Heart (tissue), 3 donors: ENCODE results near the gene RELB.

- RAMPAGE, long total RNA, 2 experiments, result no peak in any of the 2 experiments
Measured at GRCh38 chr19:44761053-44761451, 12.5 kb downstream of the BCL3 start.

- RAMPAGE, long total RNA, 2 experiments, result no peak in any of the 2 experiments
Measured at GRCh38 chr19:44844391-44845311, 1.4 kb upstream of the NECTIN2 start.

DNA sequence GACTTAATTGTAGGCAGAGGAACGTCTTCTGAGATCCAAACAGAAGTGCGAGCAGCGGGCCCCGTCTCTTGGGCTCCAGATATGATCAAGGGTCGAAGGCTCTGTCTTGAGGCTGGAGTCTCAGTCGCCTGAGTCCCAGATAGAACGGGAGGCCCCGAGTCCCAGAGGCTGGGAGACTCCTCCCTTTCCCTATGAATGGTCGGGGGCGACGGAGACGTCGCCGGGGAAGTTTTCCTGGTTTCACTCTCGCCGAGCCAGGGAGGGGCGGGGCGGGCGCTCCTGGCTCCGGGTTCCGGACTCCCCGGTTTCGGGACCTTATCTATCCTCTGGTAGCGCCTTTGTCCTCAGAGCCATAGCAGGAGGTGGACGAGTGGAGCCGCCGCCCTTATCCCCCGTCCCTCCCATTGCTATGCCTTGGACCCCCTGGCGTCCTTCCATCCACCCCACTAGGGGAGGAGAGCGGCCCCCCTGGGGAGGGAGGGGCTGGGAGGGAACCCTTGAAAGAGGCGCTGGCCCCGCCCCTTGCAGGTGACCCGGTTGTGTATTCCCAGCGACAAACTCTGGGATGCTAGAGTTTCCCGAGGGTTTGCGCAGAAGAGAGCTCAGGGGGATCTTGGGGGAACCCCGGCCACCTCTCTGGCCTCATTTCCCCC, 1.5 kb downstream of the NECTIN2 start:
- RAMPAGE, long total RNA, 2 experiments, result no peak in any of the 2 experiments

- RAMPAGE, long total RNA, 2 experiments, result no peak in any of the 2 experiments
Measured at GRCh38 chr19:44903439-44904169, 2.0 kb upstream of the APOE start.

GRCh38 chr19:45001119-45001789, at the start of gene RELB:
Gene RELB, plus strand, starts transcription at chr19:45001464.
- RAMPAGE, long total RNA, 2 experiments, result no peak in any of the 2 experiments

DNA sequence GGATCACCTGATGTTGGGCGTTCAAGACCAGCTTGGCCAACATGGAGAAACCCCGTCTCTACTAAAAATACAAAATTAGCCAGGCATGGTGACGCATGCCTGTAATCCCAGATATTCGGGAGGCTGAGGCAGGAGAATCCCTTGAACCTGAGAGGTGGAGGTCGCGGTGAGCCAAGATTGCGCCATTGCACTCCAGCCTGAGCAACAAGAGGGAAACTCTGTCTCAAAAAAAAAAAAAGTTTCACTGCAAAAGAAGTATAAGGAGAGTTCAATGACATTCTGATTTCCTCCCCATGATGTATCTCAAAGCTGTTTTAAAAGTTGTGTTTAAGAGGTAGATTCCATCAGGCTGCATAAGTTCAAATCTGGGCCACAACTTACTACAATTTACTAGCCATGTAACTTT, 10.6 kb downstream of the MARK4 start:
- RAMPAGE, long total RNA, 2 experiments, result no peak in any of the 2 experiments

GRCh38 chr19:45297492-45298207, 25.0 kb downstream of the CKM start:
- RAMPAGE, long total RNA, 2 experiments, result no peak in any of the 2 experiments

GRCh38 chr19:45385848-45386368, 15.5 kb upstream of the ERCC2 start:
- RAMPAGE, long total RNA, 2 experiments, result no peak in any of the 2 experiments

DNA sequence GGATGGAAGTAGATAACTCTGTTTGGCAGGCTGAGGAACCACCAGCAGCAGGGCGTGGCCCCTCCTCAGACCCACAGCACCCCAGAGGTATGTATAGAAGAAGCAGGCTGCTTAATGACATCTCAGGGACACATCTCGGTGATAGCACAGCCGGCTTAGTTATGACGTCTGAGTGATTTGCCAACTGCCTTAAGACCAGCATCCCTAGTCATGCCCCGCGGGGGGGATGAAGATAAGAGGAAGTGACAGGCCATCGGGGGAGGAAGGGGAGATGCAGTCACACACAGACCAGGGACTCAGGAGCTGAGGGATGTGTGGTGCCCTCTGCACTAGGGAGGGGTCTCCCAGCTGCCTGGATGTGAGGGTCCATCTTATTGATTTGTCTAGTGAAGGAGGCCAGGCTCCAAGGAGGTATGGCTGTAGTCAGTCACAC, 19.1 kb upstream of the ERCC1 start:
- RAMPAGE, long total RNA, 2 experiments, result no peak in any of the 2 experiments

- RAMPAGE, long total RNA, 2 experiments, result no peak in any of the 2 experiments
Measured at GRCh38 chr19:45472420-45473554, 5.0 kb downstream of the FOSB start.

DNA sequence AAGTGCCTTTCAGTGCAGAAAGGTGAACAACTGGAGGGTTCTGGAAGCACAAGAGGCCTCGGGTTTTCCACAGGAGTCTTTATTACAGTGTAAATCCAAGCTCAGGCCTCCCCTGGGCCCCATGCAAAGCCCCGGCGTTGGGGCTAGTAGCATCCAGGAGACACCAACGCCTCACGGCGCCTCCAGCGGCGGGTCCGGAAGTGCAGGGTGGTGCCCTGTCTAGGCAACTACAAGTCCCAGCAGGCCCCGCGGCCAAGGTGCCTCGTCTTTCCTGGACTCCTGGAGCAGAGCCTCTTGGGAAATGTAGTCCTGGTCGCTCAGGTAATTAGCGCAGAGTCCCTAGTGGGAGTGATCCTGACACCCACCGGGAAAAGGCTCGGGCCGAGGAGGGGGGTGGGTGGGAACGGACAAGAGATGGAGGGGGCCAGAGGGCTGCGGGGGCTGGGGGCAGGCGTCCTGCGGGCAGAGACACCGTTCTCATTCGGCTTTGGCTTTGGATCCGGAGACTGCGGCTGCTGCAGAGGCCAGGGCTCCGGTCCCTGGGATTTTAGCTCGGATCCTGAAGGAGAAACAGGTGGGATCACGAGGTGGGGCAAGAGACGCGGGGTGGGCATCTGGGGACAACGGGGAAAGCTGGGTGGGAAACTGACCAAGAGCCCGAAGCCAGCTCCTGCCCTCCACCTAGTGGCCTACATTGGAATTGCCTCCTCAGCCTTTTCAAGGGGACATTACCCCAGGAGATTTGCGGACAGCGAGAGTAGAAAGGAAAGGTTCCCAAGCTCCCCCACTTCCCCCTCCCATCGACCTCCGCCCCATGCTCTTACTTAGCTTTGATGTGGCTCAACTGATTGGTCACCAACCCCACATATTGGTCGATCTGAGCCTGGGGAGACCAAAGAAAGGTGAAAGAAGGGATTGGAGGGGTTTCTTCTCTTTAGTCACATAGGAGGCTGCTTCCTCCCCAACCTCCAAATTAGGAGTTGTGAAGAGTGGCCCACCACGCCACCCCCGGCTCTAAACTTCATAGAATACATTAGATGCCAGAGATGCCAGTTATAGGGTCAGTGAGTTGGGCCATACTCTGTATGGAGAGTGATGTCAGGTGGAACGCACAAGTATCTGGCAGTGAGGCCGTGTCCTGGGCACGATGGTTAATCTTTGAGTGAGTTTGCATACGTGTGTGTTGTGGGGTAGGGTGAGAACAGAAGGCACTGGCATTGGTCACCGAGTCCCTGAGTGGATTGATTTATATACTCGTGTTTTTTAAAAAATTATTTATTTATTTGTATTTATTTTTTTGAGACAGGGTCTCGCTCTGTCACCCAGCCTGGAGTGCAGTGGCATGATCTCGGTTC, 11.1 kb downstream of the RTN2 start:
- RAMPAGE, long total RNA, 2 experiments, result no peak in any of the 2 experiments

GRCh38 chr19:45522342-45523099, 15.2 kb downstream of the VASP start:
- RAMPAGE, long total RNA, 2 experiments, result no peak in any of the 2 experiments

- RAMPAGE, long total RNA, 2 experiments, result no peak in any of the 2 experiments
Measured at GRCh38 chr19:45532177-45532784, 25.0 kb downstream of the VASP start.

GRCh38 chr19:45669014-45669676, 1.1 kb downstream of the GIPR start:
- RAMPAGE, long total RNA, 2 experiments, result no peak in any of the 2 experiments

DNA sequence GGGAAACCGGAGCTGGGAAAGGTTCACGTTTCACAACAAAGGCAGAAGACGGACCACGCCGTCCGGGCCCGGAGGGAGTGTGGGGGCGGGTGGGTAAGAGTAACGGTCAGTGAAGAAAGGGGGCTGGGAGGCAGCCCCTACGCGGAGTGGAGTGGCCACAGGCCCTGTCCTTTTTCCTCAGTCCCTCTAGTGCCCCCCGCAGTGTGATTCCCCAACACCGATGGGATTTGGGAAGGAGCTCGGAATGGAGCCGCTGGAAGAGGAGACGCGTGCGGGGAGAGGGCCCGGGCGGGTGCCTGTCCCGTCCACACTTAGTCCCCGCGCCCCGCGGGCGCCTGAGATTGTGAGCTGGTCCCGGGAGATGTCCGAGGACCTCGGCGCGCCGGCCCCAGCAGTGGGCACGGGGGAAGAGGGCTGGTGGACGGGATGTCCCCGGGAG, 1.5 kb downstream of the SIX5 start:
- RAMPAGE, long total RNA, 2 experiments, result no peak in any of the 2 experiments

DNA sequence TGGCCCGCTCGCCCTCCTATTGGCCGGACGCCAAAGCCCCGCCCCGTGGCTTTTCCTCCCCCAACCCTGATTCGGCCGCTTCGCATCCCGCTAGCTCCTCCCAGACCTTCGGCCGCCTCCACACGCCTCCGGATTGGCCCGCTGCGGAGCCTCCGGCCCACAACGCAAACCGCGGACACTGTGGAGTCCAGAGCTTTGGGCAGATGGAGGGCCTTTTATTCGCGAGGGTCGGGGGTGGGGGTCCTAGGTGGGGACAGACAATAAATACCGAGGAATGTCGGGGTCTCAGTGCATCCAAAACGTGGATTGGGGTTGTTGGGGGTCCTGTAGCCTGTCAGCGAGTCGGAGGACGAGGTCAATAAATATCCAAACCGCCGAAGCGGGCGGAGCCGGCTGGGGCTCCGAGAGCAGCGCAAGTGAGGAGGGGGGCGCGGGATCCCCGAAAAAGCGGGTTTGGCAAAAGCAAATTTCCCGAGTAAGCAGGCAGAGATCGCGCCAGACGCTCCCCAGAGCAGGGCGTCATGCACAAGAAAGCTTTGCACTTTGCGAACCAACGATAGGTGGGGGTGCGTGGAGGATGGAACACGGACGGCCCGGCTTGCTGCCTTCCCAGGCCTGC, 580 bp upstream of the SIX5 start:
- RAMPAGE, long total RNA, 2 experiments, result no peak in any of the 2 experiments

DNA sequence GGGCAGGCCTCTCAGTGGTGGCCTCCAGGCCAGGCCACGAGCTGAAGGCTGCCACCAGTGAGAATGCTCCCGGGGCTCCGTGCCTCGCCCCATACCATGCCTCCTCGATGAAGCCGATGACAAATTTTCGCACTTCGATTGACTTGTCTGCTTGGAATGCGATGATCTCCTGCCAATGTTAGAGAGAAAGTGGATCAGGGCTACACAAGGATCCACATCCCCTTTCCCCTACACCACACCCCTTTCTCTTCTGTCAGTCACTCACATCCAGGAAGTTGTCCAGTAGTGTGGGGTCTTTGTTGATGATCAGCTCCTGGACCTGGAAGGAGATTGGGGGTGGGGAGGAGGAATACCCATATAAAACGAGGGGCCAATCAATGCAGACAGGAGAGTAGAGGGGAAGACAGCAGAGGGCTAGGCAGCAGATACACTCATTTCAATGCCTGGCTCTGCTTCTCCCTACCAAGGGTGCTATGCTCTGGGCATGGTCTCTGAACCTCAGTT, 10.7 kb downstream of the SYMPK start:
- RAMPAGE, long total RNA, 2 experiments, result no peak in any of the 2 experiments

DNA sequence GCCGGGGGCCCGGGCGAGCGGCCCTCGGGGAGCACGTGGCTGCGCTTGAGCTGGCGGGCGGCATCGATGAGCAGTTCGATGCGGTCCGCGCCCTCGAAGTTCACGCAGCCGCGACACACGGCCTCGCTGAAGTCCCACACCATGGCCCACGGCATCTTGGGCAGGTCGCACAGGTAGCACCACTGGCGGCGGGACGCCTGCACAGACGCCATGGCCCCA, 469 bp downstream of the IRF2BP1 start:
- RAMPAGE, long total RNA, 2 experiments, result no peak in any of the 2 experiments

DNA sequence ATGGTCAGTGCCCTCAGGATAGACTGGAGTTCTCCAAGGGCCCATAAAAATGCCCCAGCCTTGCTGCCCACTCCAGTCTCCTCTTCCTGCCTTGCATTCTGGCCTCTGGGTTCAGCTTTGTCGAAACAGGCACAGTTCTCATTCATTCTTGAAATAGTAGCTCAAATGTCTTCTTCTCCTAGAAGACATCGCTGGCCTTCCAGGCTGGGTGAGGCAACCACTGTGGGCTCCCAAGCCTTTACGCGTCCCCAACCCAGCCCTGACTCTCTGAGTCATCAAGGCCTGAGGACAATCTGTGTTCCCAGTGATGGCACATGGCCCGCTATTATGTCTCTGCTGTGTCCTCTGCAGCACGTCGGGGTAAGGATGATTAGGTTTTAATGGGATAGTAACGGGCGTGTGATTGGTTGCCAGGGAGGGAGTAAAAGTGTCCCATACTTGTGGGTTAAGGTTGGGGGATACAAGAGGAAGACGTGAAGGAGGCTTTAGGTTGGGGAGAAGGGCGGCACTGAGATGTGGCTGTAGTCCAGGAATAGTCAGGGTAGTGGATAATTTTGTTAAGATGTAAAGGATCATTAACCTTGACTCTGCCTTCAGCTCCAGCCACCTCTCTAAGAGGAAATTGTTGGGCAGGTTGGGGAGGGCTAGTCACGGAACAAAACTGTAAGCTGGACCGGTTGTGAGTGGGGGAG, 28.1 kb upstream of the IGFL1 start:
- RAMPAGE, long total RNA, 2 experiments, result no peak in any of the 2 experiments

- RAMPAGE, long total RNA, 2 experiments, result no peak in any of the 2 experiments
Measured at GRCh38 chr19:46305130-46305532, 8.3 kb downstream of the HIF3A start.